Measurements from ENCODE around the genes LGALS14 and PLD3.

- RRBS: no CpG with 5 or more reads among the region's 8 CpGs
Measured at GRCh38 chr19:39355263-39356104, 13.3 kb downstream of the SAMD4B start.

GRCh38 chr19:39388280-39389469 lies 2.2 kb downstream of the PAF1 start:
- RRBS: no CpG with 5 or more reads among the region's 19 CpGs

- RRBS: no CpG with 5 or more reads among the region's 10 CpGs
Measured at GRCh38 chr19:39446681-39447019, 1.3 kb downstream of the SUPT5H start.

GRCh38 chr19:39465977-39466256 lies 14.7 kb upstream of the TIMM50 start:
- RRBS: no CpG with 5 or more reads among the region's 7 CpGs

DNA sequence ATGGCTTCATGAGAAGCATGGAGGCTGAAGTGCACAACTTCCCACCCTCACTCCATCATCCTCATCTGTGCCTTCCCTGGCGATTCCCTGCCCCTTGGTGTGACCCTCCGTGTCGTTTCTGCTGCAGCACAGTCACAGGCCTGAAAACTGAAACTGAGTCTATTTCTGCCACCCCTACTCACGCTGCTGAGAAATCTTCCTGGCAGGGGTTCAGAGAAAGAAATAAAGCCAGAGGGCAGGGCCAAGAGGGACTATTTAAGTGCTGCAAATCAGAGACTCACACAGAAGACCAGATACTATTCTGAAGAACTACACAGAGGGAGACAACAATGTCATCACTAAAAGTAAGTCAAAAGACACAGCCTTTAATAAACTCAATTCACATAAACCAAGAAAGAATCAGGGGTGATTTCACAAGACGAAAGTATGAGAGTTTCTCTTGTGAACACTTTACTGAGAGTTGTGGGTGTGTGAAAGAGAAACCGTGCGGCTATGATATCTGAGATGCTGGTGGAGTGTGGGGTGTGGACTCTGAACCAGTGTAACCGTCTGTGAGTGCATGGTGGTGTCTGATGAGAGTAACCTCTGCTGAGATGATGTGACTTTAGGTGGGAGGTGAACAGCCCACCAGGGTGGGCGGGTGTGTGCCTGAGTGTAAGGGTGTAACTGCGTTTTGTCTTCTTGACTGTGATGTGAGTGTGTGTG lies 23.5 kb downstream of the LGALS16 start:
- RRBS: no CpG with 5 or more reads among the region's 10 CpGs

GRCh38 chr19:39704094-39704621 lies at the start of gene LGALS14:
TSS of gene LGALS14 (plus strand) at chr19:39704481.
- RRBS: no CpG with 5 or more reads among the region's 3 CpGs

DNA sequence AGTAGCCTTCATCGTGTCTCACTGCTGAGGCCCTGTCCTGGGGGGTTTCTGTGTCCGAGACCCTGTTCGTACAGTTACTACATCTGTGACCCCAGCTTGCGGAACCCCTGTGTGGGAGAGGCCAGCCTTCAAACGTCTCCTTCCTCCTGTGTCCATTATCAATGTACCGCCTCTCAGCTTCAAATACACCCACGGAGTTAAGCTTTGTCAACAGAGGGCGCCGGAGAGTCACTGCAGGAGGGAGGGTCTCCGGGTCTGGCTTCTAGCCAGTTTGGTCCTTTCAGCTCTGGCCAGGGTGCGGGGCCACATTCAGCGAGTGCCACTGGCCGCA lies 35.3 kb upstream of the FBL start:
- RRBS: no CpG with 5 or more reads among the region's 13 CpGs

DNA sequence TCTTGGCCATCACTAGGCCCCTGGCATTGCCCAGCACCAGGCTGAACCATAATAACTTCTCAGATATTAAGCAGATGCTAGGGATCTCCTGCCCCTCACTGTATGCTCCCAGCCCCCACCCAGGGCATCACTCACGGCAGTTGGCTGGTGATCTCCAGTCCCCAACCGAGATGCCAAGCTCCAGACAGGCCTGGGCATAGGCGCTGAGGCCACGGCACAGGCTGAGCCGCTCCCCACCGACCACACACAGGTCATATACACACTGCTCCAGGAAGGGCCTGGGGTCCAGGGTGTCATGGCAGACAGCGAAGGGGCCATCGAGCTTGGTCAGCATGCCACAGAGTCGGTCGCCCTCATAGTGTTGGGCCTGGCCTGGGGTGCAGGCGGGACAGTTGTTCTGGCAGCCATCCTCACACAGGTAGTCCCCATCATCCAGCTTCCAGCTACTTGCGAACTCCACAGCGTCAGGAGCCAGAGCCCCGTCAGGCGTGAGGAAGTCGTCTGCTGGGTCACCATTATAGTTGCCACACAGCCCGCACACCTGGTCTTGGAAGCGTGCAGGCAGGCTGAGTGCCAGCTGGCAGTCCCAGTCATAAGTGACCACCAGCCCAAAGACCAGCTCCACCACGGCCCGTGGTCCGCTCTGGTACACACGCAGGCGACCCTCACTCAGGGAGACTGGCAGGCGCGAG lies 52.9 kb upstream of the PSMC4 start:
- RRBS: no CpG with 5 or more reads among the region's 25 CpGs

DNA sequence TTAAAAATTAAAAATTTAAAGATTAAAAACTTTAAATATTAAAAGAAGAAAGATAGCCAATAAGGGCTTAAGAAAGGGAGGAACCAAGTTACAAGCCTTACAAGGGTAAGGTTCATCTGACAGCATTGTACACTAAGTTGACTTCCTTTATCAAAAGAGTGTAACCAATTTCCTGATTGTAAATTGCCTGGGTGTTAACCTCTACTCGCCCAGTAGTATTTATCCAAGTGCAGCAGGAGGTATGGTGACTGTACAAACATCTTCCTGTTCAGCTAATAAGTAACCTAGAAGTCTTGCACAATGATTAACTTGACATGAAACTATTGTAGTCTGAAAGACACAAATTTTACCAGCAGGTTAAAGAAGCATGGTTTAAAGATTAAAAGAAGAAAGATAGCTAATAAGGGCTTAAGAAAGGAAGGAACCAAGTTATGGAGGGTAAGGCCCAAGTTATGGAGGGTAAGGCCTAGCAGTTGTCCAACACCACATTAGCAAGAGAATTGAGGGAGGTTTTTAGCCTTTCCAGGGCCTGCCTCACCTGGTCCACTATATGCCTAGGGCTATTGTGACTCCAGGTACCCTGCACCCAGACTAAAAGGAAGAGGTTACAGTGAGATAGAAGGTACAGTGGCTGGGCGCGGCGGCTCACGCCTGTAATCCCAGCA lies 26.8 kb upstream of the PSMC4 start:
- RRBS: no CpG with 5 or more reads among the region's 5 CpGs

DNA sequence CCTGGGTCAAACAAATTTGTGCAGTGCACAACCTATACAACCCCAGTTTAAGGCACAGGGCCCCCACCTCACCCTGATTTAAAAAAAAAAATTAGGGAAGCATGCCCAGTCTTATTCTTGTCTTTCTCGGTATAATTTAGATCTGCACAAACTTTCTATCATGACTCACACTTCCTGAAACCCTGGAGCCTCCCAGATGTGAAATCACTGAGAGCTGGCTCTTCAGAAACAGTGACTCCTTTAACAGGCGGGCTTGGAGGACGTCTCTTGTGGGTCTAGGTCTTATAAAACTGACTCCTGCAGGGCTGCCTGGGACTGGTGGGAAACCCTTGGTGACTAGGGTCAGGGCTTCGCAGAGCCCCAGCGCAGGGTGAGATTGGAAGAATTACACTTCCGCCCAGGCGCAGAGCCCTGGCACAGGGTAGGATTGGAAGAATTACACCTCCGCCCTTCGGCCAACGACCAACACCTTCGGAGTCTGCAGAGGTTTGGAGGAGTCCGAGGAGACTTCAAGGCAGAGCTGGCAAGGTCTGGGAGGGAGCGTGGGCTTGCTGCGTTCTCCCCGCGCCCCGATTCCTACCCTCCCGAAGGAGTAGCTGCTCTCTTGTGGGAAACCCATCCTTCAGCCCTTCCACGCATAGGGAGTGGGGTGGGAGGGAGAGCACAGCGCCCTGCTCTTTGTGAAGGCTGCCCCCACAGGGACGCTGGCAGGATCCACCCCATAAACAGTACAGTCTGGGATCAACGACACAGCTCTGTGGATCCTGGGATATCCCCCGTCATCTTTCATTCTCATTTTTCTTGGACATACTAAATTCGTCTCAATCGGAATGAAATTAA lies 43.4 kb upstream of the MAP3K10 start:
- RRBS: no CpG with 5 or more reads among the region's 25 CpGs

DNA sequence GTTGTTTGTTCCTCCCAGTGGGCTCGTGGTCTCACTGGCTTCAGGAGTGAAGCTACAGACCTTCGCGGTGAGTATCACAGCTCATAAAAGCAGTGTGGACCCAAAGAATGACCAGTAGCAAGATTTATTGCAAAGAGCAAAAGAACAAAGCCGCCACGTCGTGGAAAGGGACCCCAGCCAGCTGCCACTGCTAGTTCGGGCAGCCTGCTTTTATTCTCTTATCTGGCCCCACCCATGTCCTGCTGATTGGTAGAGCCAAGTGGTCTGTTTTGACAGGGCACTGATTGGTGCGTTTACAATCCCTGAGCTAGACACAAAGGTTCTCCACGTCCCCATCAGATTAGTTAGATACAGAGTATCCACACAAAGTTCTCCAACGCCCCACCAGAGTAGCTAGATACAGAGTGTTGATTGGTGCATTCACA lies 21.7 kb upstream of the MAP3K10 start:
- RRBS: no CpG with 5 or more reads among the region's 10 CpGs

DNA sequence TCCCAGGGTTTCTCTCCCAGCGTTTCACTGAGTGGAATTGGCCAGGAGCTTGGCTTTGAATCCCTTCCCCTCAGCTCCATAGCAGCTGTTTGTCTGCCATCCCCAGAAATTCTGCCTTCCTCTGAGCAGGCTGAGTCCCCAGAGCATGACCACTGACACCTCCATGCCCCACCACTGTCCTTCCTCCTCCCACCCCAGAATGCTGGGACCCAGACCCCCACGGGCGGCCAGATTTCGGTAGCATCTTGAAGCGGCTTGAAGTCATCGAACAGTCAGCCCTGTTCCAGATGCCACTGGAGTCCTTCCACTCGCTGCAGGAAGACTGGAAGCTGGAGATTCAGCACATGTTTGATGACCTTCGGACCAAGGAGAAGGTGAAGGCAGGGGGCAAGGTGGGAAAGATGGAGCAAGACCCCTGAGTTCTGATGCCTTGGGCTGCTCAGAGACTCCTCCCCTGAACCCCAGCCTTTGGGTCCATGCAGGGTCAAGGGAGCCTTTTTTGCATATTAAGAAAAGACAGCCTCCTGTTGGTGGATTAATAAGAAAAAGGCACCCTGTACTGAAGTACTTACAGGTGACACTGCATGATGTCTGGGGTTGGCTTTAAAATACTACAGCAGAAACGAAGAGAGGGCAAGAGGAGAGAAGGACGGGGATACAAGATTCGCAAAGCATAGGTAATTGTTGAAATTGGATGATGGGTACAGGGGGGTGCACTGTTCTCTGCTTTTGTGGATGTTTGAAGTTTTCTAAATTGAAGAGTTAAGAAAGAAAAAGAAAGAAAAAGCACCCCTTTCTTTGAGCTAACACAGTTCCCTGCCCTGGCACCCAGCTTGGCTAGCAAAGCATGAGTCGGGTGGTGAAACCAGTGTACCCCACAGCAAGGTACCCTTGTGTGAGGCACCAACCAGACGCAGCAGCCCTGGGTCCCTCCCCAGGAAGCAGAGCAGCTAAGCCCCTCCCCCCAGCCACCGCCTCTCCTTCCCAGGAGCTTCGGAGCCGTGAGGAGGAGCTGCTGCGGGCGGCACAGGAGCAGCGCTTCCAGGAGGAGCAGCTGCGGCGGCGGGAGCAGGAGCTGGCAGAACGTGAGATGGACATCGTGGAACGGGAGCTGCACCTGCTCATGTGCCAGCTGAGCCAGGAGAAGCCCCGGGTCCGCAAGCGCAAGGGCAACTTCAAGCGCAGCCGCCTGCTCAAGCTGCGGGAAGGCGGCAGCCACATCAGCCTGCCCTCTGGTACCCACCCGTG lies 12.8 kb downstream of the TTC9B start:
- RRBS: no CpG with 5 or more reads among the region's 33 CpGs

GRCh38 chr19:40207346-40207576 lies 10.9 kb downstream of the TTC9B start:
- RRBS: no CpG with 5 or more reads among the region's 3 CpGs

DNA sequence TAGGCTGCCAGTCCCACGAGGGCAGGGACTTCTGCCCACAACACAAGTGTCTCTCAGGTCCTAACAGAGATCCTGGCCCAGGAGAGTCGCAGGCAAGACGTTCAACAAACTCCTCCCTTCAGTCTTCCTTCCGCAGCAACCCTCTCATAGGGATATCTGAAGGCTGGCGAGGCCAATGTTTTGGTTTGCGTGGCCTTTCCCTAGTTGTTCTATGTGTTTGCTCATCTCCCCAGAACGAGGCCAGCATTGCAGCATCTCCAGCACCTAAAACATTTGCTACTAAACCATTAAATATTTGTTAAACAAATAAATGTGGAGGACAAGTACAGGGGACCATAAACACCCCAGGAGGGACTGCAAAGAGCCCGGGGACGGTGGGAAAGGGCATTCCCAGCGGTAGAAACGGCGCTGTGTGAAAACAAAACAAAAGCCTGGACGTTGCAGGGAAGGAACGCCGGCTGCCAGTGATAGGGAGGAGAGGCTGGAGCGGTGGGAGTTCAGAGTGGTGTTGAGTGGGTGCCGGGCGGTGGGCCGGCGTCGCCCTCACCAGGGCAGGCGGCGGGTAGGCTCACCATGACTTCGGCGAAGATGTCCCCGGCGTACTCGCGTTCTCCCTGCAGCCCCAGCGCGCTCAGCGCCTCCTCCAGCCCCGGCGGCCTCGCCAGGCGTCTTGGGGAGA lies 547 bp downstream of the CCNP start:
- RRBS: 9% methylated on average over 23 of the region's 36 CpGs

DNA sequence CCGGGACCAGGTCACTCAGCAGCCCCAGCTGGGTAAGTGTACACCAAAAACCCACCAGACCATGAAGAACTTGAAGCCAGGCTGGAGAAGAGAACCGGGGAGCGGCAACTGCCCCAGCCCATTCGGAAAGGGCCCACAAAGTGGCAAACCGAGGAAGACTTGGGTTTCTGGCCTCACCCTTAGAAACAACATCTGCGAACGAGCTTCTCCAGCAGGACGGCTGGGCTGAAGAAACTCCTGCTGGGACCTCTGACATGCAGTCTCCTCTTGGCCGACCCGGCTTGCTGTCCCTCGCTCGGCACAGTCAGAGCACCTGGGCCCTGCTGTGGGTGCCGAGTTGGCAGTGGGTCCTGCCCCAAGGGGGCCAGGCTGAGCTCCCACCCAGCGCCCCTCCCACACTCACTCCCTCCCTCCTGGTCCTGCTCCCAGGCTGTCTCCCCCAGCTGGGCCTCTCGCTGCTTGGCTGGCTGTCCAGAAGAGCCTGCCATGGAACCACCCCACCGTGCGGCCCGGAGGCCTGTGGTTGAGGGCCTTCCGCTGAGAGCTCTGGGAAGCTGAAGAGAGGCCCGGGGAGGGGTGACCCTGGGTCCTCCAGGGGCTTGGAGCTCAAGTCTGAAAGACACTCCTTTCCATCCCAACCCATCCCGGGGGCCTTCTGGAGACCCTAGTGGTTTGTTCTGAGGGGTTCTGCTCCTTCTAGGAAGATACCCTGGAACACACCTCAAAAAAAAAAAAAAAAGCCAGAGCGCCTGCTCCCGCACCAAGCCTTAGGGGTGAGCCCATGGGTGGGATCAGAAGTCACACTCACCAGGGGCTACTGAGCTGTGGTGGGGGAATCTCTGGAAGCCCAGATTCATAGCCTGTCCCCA lies 6.0 kb downstream of the AKT2 start:
- RRBS: 82% methylated on average over 6 of the region's 23 CpGs

DNA sequence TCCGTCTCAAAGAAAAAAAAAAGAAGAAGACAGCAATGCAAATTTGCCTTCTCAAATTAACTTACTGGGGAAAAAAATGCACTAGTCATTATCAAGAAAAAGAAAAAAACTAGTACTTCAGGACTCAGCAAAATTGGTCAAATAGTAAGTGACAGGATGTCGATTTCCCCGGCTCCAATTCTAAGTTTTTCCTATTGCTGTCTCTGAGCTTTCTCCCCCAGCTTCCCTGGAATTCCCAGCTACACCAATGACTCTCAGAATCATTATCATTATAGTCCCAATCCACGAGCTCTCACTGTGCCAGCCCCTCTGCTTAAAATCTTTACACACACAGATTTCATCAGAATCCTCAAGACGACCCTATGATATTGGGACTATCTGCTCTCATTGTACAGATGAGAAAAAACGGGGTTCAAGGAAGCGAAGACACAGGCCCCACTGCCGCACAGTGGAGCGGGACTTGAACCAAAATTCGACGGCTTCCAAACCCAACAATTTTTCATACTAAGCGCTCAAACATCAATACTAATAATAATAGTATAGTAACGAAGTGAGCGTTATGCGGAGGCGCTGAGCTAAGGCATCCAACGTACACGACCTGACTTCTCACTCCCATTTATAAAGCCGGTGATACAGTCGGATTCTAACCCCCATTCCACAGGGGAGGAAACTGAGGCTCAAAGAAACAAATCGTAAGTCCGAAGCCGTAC lies 517 bp downstream of the C19orf47 start:
- RRBS: 4% methylated on average over 3 of the region's 23 CpGs

DNA sequence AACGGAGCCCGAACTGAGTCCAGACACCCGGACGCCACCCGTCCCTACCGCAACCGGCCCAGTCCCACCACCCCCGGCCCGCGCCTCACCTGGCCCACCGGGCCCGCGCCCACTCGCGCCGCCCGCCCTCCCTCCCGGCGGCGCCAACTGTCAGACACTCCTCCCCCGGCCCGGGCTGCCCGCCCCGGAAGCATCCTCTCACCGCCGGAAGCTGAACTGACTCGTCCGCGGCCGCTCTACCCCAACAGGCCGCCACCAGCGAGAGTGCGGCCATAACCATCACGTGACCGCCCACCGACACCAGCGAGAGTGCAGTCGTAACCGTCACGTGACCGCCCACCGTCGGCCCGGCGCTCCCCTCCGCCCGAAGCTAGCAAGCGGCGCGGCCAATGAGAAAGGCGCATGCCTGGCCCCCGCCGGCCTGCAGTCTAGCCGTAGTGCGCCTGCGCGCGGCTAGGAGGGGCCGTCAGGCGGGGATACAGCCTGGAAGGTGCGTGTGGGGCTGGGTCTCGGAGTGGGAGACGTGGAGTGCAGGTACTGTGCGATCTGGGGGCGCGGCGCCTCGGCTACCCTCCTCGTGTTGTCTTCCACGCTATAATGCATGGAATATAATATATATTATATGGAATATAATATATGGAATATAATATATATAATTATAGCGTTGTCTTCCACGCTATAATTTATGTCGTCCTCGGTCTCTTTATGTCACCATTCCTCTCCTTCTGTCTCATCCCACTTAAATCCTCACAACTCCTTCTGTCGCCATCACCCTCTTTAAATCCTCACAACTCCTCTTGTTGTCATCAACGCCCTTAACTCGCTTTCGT lies at the start of gene PLD3:
Gene PLD3, plus strand, starts transcription at position 461 of the 830 bp plus-strand sequence.
- RRBS: 3% methylated on average over 21 of the region's 78 CpGs

GRCh38 chr19:40363077-40363439 lies 14.6 kb downstream of the PLD3 start:
- RRBS: no CpG with 5 or more reads among the region's 3 CpGs

DNA sequence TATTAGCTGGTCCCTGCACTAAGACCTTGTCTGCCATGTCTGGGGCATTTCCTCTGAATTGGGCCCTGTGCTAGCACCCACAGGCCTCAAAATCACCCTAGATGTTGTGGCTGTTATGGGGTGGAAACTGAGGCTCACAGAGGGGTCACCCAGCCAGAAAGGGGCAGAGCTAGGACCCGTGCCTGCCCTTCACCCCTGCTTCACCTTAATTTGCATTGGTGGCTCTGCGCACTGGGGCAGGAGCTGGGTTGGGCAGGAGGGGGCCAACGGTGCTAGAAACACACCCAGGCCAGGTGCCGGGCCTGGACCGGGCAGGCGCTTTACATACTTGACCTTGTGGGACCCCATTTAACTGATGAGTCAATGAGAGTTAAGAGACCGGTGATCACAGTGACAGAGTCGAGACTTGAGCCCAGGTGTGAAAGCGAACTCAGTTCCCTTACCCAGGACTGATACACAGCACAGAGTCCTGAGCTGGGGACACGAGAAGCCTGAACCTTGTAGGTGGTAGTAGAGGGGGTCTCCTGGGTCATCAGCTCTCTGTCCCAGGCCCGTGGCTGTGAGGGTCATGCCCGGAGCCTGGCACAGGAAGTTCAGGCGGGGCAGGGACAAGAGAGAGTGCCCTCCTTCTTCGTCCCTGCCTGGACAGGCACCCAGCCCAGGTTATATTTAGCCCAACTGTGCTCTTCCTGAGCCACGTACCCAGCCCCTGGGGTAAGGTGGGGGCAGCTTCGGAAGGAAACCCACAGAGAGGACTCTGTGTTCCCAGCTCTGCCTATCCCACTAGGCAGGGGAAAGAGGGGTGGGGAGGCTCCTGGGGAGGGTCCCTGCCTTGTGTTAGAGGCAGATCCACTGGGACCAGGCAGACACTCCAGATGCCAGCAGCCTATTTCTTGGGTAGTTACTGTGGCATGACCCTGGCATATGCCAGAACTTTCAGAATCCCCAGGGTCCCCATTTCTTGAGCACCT lies 1.9 kb downstream of the PRX start:
- RRBS: 15% methylated on average over 1 of the region's 16 CpGs

DNA sequence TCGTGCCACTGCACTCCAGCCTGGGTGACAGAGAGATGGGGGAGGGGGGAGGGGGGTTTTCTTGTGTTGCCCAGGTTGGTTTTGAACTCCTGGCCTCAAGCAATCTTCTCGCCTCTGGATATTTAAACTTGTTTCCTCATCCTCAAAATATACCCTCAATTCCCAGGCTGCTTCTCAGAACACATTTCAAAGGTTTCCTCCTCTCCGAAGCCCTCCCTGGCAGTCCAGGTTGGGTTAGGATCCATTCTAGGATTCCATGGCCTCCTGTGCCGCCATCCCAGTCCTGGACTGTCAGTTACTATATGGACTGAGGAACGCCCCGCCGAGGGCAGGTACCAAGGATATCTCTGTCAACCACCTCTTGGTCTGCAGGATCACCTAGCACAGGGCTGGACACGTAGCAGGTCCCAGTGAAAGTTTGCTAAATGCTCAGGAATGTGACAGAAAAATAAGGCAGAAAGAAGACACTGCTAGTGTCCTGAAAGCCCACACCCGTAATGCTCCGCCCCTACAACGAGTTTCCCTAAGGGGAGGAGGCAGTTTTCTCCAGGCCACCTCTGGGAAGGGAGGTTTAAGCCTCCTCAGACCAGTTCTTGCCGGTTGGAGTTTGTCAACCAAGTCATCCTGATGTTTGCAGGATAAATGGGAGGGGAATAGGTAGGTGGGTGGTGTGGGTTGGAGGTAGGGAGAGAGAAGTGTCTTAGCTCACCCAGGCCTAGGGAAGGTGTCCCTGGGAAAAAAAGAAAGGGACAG lies 1.6 kb upstream of the SERTAD3 start:
- RRBS: no CpG with 5 or more reads among the region's 12 CpGs